Left cardiac atrium (tissue), 1 donor: ENCODE measurements around the genes PGA3, CYB561A3, LRRC10B, FEN1 and FADS2.

DNA sequence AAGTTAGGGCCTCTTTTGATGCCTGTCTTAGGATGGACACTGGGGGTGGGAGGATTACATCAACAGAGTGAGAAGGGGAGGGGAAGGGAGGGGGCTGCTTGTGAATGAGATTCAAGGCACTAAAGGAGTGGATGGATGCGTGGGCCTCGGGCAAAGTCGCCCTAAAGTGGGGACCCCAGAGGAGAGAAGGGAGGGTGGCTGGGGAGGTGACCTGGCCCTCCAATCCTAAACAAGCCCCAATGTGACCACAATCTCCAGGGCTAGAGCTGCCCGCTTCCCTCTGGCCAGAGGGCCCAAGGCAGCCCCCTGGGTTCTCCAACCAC lies 28.5 kb downstream of the CD5 start:
- PRO-cap: no peak

DNA sequence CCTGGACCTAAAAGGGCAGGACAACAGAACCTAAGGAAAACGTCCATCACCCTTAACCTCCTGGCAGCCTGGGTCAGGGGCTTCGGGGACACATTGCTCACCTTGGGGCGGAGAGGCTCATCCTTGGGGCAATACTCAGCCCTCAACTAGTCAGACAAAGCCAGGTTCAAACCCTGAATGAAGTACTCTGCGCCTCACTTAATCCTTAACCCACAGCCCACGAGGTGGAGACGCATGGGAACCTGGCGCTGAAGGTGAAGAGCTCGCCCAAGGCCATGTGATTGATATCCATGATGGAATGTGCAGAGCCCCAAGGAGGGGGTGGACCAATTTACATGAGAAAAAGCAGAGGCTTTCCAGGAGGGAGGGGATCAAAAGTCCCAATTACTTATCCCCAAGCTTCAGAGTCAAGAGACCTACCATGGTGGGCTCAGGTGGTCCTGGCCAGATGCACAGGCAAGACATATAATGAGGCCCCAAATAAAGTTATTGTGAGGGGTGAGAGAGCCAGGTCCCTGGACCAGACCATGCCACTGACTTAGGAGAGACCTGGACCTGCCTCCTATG lies 26.9 kb downstream of the VPS37C start:
- PRO-cap: no peak

- PRO-cap: no peak
These were observed at the start of gene PGA3 for GRCh38 chr11:61203234-61203705. PGA3 (plus strand) TSS chr11:61203515.

DNA sequence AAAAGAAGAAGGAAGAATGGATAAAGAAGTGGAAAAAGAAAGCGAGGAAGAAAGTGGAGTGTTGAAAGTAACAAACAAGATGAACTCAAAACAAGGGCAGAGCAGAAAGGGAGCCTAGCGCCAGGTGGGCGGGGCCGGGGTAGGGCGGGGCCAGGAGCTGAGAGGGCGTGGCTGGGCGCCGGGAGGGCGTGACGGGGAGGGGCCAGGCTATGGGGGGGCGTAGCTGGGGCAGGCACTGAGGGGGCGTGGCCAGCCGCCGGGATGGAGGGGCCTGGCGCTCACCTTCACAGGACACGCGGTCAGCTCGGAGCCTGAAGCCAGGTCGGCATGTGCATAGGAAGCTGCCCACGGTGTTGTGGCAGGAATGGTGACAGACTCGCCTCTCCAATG lies 13.6 kb downstream of the VWCE start:
- PRO-cap: no peak

GRCh38 chr11:61334880-61335641 lies 2.0 kb downstream of the TKFC start:
- PRO-cap: no peak

- PRO-cap: no peak
These were observed 12.6 kb downstream of the CYB561A3 start for GRCh38 chr11:61348800-61349713.

- PRO-cap: no peak
These were observed 8.0 kb downstream of the CYB561A3 start for GRCh38 chr11:61353700-61354120.

- PRO-cap: bidirectional peak, plus-strand start at chr11:61362043, minus-strand start at chr11:61361849; bidirectional peak, plus-strand start at chr11:61362361, minus-strand start at chr11:61362280
These were observed at the start of gene CYB561A3 for GRCh38 chr11:61361348-61362533. CYB561A3 (minus strand) TSS chr11:61361882.

DNA sequence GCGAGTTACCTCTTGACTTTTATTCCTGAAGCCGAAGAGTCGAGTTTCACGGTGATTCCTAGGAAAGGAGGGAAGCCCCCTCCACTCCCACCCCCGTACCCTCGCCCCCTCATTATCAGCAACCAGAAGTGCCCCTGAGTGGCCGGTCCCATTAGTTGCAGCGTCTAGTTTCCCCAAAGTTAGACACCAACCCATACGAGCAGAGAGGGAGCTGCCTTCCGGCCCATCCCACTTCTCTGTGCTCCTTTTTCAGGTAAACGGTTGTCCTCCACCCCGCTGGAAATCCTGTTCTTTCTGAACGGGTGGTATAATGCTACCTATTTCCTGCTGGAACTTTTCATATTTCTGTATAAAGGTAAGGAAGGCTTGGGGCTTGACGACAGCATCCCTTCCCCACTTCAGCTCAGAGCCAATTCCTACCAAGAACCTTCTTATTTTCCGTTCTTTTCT lies 616 bp downstream of the TMEM216 start:
- PRO-cap: no peak

DNA sequence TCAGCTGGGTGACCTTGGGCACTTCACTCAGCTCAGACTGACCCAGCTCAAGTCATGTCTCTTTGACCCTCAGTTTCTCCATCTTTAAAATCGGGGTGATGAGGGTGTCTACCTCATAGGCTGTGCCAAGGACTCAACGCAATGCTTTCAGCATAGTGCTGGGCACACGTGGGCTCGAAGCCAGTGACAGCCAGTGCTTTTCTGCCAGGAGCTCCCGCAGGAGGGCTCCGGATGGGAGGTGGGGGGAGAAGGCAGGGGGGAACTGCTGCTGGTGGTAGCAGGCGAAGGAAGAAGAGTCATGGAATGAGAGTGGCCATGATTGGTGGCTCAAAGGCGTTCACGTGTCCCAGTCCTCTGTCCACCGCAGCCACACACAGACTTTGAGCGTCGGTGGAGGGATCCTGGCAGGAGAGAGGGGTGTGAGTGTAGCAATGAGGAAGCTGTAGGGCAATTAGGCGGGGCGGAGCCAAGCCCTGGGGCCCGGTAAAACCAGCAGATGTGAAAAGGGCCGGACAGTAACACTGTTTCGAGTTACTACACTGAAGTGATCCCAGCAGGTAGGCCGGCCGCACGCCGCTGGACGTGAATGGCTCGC lies 661 bp upstream of the LRRC10B start:
- PRO-cap: no peak

DNA sequence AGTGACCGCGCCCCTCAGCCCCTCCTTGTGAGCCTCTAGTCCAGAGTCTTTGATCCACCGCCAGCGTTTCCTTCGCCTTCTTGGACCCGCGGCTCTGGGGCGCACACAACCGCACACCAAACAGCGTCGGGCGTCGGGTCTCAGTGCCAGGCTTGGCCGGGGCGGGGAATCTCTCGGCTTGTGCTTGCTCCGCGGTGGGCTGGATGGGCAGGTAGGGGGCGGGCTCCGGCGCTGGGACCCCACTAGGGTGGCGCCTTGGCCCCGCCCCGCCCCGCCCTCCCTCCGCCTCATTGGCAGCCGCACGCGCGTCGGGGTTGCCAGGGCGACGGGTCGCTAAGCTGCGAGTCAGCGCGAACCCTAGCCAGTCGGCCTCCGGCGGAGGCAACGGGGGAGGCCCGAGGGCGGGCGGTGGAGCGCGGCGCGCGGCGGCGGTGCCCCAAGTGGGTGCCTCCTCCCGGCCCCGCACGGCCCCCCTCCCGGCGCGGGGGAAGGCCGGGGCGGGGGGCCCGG lies at the start of gene LRRC10B:
Gene LRRC10B, plus strand, starts transcription at position 364 of the 510 bp plus-strand sequence.
- PRO-cap: unidirectional peak, plus-strand start at position 364 of the sequence

- PRO-cap: bidirectional peak, plus-strand start at chr11:61535759, minus-strand start at chr11:61535669
These were observed 26.8 kb downstream of the LRRC10B start for GRCh38 chr11:61535301-61535886.

GRCh38 chr11:61551276-61552135 lies 29.4 kb downstream of the SYT7 start:
- PRO-cap: bidirectional peak, plus-strand start at chr11:61551893, minus-strand start at chr11:61551668

GRCh38 chr11:61587308-61588627 lies 6.9 kb upstream of the SYT7 start:
- PRO-cap: bidirectional peak, plus-strand start at chr11:61587689, minus-strand start at chr11:61587602; bidirectional peak, plus-strand start at chr11:61587861, minus-strand start at chr11:61587785; bidirectional peak, plus-strand start at chr11:61588442, minus-strand start at chr11:61588345

GRCh38 chr11:61589807-61590300 lies 9.0 kb upstream of the SYT7 start:
- PRO-cap: no peak

DNA sequence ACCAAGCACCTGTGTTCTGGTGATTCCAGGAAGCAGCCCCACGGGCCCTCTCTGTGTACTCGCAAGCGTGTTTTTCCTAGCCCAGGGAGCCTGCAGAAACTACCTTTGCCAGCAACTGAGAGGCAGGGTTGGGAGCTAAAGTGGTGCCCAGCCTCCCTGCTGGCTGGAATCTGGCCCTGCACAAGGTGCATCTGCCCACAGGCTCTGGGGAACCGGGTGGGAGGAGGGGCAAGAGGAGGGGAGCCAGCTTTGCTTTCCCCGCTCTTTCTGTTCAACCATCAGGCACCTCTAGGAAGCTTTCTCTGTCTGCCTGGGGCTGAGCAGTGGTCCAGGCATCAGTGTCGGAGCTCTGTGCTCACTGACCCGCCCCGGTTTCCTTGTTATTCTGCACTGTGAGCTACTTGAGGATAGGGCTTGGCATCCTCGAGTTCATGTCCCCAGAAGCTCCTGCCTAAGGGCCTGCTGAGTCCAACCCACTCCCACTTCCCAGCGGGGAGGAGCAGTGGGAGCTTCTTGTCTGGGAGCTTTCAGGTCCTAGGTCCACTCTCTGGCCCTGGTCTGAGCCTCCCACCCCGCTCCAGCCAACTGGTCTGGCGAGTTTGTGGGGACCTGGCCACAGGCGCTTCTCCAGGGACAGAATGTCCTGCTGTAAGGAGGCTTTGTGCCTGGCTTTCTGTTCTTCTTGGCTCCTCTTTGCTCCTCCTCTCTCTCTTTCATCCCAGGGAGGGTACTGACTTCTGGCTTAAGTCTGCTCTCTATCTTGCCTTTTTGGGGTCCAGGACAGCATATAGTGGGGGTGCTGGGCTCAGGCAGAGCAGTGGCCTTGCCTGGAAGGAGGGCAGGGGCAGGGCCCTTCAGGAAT lies 15.0 kb downstream of the DAGLA start:
- PRO-cap: bidirectional peak, plus-strand start at position 502 of the sequence, minus-strand start at position 360 of the sequence; unidirectional peak, minus-strand start at position 592 of the sequence

DNA sequence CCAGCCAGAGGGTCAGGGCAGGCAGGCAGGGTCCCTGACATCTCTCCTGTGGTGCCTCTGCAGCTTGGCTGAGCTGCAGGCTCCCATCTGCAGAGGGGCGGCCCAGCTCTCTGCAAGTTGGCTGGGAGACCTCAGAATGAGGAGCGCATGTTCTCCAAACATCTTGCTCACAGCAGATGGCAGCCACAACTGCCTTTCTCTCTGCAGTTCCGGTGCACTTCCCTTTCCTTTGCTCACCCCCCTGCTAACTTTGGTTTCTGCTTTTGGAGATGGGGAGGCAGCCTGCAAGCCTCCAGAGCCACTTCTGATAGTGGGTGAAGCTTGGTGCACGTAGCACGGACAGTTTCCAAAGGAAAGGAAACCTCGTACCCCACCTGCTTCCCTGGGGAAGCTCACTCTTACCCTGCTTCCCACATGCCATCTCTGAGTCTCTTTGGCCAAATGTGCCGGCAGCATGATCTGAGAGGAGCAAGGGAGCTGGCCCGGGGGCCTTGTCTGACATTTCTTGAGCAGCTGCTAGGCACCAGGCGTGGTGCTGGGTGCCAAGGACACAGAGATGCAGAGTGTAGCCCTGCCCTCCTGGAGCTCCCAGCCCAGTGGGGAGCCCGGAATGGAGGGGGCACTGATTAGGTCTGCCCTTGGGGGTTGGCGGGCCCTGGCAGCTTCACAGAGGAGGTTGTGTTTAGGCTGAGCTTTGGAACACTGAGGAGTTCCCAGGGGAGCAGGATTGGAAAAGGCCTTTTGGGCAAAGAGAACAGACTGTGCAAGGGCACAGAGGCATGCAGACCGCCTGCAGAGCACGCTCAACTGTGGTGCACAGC lies 18.2 kb downstream of the DAGLA start:
- PRO-cap: no peak

DNA sequence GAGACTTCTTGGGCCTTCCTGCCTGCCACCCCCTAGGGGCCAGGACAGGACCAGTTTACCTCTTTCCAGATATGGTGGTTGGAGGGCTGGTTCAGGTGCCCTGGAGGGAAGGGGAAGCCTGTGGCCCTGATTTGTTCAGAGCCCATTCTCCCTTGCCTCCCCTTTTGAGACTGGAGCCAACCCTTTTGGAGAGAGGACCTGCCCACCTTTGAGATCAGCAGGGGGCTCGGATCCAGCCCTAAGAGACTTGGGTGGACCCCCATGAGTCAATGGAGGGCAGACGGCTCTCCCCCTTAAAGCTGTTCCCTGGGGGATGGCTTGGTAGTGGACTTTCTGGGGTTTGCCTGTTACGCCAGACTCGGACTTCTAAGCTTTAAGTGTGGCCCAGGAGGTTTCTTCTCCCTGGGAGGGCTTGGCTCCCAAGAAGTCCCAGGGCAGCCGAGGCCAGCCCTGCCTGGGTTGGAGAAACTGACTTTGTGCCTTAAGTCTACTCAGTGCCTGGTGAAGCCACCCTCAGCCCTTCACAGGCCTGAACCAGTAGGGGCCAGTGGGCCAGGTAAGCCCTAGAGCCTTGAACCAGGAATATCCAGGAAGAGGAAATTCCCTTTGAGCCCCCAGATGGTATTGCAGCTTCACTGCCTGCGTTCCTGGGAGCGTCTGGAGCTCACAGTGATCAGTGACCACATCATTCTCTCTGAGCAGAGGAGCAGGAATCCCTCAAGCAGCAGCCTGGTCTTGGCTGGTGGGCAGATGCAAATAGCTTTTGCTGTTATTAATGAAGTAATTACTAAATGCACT lies 5.8 kb downstream of the TMEM258 start:
- PRO-cap: no peak

- PRO-cap: bidirectional peak, plus-strand start at chr11:61792882, minus-strand start at chr11:61792602
These were observed at the start of gene FEN1 for GRCh38 chr11:61792366-61793205. FEN1 (plus strand) TSS chr11:61792911.

GRCh38 chr11:61827722-61828641 lies at the start of gene FADS2:
FADS2 (plus strand) TSS chr11:61828300.
- PRO-cap: bidirectional peak, plus-strand start at chr11:61827999, minus-strand start at chr11:61827820; bidirectional peak, plus-strand start at chr11:61828301, minus-strand start at chr11:61828174